Occipital lobe (tissue), 2 donors: ENCODE data around the genes ZNF19 and ZNF821.

DNA sequence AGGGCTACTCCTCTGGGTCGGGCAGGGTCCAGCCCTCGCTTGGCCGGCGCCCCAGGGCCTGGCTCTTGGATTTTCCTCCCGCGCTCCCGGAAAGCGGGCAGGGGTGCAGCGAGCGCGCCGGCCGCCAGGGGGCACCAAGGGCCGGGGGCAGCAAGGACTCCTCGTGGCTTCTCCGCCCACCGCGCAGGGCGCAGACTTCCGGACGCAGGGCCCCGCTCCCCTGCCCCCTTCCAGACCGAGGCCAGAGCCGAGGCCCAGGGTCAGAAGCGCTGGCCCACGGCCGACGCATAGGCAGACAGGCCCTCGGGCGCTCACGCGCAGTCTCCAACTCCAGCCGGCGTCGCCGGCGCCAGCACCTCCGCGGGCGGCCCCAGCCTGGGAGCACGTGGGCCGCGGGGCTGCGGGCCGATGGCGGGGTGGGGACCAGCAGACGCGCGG is 330 bp downstream of the TLE7 start:
- RAMPAGE, long total RNA = no peak

DNA sequence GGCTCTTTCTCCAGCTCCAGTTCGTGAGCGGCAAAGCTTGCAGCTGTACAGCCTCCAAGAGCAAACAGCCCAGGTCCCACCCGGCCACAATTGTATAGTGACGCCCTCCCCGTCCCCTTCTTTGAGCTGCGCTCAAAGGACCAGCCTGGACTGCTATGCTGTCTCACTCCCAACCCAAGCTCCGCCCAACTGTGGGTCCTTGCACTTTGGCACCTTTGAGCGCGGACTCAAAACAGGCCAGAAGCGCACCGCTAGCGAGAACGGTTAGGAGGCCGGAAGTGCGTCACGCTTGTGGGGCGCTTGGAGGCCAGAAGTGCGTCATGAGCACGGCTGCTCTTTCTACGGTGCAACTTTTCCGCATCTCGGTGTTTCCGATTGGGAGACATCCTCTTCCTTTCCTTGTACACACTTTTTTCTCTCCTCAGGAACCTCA is at the start of gene ZNF19:
ZNF19 (minus strand) TSS at position 266 of the 433 bp plus-strand sequence.
- RAMPAGE, long total RNA = no peak

- RAMPAGE, long total RNA = no peak
Measured at GRCh38 chr16:71626760-71627290, 841 bp downstream of the MARVELD3 start.

DNA sequence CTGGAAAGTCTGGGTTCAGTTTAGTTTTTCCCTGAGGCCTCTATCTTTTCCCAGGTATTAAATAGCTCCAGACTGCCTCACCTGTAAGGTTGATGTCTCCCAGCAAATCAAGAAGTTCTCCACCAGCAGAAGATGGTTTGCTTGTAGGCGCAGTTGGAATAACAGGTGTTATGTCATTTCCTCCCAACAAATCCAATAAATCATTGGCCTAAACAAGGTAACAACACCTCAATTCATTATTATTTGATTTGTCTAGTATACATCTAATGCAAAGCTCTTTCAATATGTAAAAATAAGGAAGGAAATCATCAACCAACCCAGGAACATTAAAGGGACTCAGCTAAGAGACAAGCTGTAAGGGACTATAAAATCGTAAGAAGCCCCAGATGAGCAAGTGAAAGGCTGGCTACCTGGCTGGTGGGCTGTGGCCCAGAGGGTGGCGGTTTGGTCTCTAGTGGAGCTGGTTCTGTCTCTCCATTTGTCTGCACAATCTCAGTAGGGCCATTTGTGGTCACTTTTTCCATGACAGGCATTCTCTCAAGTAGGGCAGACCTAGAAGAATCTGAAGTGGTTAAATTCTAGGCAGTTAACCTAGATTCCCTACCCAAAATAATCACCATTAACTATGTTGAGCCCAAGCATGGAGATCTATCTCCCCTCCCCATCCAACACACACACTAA is 20.7 kb upstream of the PHLPP2 start:
- RAMPAGE, long total RNA = no peak

DNA sequence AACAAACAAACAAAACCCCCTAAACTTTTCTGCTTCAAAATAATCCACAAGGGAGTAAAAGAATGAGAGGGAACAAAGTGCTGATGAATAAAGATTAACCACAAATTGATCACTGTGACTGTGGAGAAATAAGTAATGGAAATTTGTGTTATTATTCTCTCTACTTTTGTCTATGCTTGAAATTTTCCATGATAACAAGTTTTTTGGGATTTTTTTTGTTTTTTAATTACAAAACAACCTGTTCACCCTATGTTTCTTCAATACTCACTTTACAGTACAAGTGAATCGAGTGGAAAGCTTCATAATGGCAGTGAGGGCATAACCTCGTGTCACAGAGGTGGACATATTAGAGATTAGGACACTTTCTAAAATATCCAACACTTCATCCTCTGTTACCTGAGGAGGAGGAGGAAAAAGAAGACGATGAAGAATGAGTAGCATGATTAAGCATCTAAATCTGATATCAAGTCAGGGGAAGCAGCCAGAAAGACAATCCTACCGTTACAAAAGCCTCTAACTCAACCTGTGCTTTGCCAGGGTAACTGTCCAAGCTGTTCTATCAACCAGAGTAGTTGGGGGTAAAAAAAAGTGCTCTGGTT is 23.6 kb upstream of the PHLPP2 start:
- RAMPAGE, long total RNA = no peak

- RAMPAGE, long total RNA = no peak
Measured at GRCh38 chr16:71883143-71883691, 765 bp downstream of the ZNF821 start.

DNA sequence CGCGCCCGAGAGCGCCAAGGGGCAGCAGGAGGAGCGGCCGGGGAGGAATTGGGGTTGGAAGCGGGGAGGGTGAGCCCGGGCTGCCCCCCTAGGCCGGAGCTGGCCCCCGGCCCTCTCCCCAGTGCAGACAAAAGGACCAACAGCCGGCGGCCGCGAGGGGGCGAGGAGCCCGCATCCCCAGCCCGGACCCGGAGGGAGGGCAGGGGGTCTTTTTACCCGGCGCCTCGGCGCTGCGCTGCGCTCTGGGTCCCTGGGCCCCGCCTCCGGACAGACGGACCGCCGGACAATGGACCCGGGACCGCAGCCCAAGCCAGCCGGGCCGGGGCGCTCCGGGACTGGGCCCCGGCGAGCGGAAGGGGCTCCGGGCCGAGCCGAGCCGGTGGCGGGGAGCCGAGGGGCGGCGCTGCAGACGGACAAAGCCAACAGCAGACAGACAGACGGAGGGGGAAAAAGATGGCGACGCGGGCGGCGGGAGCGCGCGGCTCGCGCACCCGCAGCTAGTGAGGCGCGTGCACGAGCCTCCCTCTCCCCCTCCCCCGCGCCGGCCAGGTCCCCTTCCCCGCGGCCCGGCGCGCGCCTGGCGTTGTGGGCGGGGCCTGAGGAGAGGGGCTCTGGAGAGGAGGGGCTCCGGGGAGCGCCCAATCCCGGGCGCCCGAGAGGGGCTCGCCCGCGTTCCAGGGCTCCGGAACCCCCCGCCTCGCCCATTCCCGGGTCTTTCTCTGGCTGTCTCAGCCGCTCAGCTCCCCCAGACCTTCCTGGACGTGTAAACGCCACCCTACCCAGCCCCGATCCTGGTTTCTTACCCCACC is at the start of gene ZNF821:
ZNF821 (minus strand) TSS at position 491 of the 809 bp plus-strand sequence.
- RAMPAGE, long total RNA = no peak

DNA sequence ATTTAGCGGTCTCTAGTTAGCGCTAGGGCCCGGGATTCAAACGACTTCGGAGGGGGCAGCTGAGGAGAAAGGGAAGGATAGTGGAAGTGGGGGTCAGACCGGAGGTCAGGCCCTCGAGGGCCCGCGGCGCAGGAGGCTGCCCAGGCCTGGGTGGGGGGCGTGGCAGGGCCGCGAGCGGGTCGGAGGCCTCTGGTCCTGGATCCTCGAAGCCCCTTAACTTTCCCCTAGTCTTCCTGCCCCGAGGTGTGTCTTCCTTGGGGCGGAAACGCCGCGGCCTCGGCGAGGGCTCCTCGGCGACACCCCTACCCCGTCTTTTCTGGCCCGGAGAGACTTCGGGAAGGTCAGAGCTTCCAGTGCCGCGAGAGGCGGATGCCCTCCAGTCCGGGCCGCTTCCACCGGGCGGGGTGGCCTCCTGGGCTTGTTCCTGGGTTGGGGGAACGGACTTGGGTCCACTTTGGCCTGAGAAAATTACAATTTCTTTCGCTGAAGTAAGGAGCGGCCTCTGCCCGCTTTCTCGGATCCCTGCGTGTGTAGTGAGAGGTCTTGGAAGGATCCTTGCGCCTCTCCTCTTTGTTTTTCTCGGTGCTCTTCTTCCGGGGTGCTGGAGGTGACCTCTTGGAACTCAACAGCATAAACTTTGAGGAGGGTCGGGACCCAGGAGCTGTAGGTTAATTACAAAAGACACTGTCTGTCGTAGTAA is 468 bp downstream of the IST1 start:
- RAMPAGE, long total RNA = no peak

- RAMPAGE, long total RNA = no peak
Measured at GRCh38 chr16:71923818-71925104, 28.9 kb downstream of the IST1 start.

- RAMPAGE, long total RNA = no peak
Measured at GRCh38 chr16:72171623-72172005, 341 bp downstream of the PMFBP1 start.

GRCh38 chr16:72787388-72788302 is 260.3 kb downstream of the ZFHX3 start:
- RAMPAGE, long total RNA = no peak

DNA sequence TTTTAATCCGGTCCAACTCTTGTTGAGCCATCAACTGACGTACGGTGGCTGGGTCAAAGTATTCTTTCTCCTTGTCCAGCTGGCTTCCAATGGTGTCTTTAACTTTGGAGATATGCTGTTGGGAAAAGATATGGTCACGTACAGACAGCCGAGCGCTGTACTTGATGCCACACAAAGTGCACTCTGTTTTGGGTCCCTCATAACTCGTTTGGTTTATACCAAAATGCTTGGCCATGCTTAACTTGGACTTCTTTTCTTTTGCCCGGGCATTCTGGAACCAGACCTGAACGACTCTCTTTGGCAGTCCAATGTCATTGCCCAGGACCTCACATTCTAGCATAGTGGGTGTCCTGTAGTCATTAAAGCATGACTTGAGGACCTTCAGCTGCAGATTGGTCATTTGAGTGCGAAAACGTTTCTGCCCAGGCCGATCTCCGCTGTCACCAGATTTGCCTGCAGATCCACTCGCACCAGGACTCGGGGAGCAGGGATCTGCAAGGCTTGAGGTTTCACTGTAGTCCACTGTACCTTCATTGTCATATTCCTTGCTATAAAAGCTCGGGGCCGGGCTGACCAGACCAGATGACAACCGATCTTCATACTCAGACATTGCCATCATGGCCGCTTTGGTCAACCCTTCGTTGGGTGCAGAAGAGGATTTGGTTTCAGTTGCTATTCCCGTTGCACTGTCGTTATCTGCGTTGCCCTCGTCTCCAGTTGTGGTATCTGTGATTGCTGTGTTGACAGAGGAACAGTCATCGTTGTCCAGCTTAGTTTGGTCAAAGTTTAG is 254.3 kb downstream of the ZFHX3 start:
- RAMPAGE, long total RNA = no peak

GRCh38 chr16:72811185-72811864 is 236.6 kb downstream of the ZFHX3 start:
- RAMPAGE, long total RNA = no peak

DNA sequence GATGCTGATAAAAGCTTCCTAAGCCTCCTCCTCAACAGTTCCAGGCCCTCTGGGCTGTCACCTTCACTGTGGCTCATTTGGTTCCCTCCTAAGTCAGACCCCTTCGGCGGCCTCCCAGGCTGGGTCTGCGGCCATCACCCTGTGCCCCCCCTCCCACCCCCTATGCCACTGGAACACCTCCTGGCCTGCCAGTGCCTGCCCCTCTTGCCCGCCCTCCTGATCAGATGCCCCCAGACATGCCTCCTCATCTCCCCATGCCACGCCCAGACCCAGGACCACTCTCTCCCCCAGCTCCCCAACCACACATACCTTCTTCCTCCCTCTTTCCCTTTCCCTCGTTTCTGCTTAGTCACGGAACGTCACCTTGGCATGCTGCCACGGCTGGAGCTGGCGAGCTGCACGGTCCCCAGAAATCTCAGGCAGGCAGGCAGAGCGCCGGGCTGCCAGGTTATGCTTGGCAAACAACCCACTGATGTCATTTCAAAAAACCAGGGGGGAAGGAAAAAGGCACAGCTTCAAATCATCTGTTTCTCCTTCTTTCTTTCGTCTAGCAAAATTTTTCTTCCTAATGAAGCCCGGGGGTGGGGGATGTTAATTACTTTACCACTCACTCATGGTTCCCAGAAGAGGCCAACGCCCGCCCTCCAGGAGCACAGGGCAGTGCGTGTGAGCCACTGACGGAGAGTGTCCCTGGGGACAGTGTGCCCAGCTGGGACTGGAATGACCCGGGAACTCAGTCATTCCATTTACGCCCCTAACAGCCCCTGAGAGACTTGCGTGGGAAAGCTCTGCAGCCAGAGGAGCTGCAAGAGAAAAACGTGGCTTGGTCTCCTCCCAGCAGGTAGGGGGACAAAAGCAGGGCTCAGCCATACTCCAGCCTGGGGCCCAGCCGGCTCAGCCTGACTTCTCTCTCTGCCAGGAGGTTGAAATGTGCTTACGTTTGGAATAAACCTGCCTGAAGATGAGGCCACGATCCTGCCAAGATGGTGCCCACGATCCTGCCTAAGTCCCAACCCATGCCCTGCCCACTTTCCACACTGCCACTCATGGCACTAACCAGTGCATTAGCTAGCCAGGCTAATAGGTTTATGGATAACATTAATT is 199.1 kb downstream of the ZFHX3 start:
- RAMPAGE, long total RNA = no peak

GRCh38 chr16:72858551-72859547 is 189.1 kb downstream of the ZFHX3 start:
- RAMPAGE, long total RNA = no peak

DNA sequence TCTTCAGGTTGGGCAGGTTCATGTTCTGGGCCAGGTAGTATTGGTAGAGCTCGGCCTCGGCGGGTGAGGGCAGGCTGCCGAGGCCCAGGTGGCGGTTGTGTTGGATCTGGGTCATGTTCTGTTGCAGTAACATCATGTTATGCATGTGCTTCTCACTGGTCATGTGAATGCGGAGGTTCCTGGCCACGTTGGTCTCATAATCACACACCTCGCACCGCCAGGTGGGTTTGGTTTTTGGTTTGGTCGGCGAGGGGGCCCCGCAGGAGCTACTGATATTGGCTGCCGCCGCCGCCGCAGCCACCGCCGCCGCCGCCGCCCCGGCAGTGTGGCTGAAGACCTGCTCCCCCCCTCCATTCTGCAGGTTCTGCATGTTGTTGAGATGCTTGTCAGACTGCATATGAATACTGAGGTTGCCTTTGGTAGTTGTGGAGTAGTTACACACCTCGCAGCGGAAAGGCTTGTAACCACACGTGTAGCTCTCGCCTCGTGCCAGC is 90.4 kb downstream of the ZFHX3 start:
- RAMPAGE, long total RNA = no peak

DNA sequence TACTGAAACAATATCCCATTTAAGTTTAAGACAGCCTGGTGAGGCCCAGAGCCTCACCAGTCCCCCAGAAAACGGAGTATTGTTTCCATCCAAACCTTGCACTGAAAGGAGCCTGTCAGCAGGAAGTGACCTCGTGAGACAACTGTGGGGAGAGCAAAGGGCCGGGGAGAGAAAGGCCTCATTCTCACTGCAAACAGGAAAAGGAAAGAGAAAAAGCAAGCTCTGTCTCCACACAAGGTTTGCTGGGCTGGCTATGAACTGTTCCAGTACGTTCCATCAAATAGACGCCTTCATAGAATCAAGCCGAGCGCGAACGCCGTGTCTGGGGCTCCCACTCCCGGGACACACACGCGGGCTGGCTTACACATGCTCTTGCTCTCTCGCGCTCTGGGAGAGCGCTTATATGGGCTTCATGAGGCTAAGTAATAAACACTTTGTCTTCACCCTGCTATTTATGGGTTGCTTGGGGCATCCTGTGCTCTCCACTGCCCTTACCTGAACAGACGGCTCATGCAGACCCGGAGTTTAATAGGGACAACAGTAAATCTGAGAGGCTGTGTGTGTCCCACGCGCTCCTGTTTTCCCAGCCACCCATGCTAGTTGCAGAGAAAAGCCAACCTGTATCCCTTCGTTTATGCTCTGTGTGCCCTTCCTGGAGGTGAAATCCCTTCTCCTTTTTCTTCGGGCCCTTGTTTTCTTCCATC is 44.6 kb upstream of the ZFHX3 start:
- RAMPAGE, long total RNA = no peak

- RAMPAGE, long total RNA = no peak
Measured at GRCh38 chr16:73142849-73143575, 95.1 kb upstream of the ZFHX3 start.

DNA sequence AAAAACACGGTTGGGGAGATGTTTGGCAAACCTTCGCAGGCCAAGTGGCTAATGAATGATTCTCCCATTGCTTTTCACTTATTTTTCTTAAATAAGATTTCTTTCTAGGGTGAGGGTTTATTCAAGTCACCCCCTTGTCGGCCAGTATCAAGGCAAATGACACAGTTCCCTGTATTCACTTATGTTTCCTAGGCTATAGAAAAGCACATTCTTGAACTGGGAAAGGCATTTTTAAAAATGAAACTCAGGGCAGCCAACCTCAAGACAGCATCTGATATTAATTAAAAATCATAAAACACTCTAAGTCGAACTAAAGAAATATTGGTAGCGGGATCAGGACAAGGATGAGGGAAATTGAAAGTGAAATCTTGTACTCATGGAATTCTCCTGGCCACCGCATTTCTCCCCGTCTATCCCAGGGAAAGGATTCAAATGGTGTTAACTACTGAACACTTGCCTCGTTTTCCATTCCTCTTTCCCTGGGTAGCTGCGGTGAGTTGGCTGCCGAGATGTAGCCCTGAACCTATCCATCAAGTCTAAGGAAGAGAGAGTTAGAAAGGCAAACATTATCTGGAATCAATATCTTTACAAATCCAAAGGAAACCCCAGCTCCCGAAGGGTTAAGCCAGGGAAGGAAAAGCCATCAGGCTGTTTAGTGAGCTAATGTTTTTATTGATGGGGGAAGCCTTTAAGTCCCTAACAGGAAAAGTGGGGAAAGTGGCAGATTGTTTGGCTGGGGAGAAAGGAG is 96.1 kb upstream of the ZFHX3 start:
- RAMPAGE, long total RNA = no peak

DNA sequence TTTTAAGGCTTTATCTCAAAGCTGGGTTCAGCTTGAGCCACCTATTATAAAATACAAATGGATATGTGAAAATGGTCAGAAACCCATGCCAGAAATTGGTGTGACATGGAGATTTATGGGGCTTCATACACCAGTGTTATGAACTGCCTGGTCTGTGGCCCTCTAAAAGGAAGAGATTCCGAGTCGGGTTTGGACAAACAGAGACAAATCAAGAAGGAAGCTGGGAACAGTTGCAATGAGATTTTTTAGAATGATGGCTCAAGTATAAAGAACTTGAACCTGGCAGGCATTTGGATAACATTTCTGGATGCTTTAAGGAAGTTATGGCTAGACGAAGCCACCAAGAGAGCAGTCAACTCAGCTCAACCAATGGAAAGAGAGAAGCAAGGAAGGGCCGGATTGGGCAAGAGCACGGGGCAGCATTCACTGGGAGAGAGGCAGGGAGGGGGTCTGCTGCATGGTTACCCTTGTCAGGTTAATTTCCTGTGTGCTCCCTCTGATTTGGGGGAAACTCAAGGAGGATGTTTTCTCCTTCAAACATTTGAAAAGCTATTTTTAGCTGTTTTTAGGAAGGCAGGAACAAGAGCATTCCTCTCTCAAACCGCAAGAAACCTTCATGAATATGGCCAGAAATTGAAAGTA is 118.3 kb upstream of the ZFHX3 start:
- RAMPAGE, long total RNA = no peak